ENCODE measurements around a stretch of chr15.

GRCh38 chr15:45648440-45649286 is 13.8 kb downstream of the SQOR start:
- RRBS, result no CpG with 5 or more reads among the region's 6 CpGs

- RRBS, result no CpG with 5 or more reads among the region's 1 CpG
Observed at GRCh38 chr15:45659434-45659837, 24.6 kb downstream of the SQOR start.

DNA sequence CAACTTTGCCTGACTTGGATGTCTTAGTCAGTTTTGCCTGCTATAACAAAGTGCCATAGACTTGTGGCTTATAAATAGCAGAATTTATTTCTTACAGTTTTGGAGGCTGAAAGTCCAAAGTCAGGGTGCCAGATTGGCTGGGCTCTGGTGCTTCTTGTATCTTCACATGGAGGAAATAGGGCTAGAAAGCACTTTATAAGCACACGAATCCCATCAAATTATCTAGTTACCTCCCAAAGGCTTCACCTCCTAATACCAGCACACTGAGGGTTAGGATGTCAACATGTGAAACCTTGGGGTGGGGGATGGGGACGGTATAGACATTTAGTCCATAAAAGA is 116.8 kb downstream of the SQOR start:
- RRBS, result no CpG with 5 or more reads among the region's 2 CpGs

GRCh38 chr15:46440176-46440504 is 805.3 kb downstream of the SQOR start:
- RRBS, result no CpG with 5 or more reads among the region's 2 CpGs

DNA sequence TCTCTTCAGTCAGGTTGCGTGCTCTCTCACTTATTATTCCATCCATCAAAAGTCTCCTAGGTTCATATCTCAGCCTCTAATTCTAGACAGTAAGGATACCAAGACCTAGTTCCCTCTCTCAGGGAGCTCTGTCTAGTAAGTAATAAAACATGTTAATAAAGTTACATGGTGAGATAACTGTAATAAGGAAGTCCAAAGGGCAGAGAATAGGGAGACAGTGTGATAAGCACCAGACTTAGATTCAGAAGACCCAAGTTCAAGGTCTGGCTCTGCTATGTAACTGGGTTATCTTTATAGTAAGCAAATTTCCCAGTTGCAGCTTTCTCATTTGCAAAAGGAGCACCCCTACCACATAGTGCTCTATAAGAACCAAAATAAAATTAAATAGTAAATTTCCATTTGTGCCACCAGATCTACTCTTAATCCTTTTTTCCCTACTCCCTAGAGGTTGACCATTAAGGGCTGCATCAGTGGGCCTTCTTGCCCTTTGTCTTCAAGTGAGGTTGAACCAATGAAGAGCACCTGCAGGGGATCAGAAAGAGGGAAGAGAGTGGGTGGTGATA is 8.7 kb upstream of the SEMA6D start:
- RRBS, result no CpG with 5 or more reads among the region's 1 CpG

DNA sequence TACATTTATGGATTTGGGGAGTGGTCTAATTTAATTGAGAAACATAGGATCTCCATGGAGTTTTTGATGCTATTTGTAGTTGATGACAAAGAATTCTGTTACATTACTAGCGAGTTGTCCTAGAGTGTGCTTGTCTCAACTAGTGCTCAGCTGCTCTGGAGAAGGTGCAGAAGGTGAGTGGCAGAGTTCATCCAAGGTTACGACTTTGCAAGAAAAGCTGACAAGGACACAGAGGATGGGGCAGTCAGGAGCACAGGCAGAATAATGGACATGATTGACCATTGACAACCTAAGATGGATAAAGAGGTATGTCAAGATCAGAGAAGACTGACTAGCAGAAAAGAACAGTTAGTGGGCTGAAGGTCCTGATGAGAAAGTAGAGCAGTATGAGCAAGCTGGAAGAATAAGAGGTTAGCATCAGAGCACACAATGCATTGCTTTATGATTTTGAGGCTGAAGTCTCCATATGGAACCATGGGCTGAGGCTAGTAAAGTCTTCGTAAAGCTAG is 35.9 kb downstream of the SEMA6D start:
- RRBS, result no CpG with 5 or more reads among the region's 3 CpGs

GRCh38 chr15:48043244-48043491 is 77.6 kb upstream of the SLC24A5 start:
- RRBS, result no CpG with 5 or more reads among the region's 2 CpGs

DNA sequence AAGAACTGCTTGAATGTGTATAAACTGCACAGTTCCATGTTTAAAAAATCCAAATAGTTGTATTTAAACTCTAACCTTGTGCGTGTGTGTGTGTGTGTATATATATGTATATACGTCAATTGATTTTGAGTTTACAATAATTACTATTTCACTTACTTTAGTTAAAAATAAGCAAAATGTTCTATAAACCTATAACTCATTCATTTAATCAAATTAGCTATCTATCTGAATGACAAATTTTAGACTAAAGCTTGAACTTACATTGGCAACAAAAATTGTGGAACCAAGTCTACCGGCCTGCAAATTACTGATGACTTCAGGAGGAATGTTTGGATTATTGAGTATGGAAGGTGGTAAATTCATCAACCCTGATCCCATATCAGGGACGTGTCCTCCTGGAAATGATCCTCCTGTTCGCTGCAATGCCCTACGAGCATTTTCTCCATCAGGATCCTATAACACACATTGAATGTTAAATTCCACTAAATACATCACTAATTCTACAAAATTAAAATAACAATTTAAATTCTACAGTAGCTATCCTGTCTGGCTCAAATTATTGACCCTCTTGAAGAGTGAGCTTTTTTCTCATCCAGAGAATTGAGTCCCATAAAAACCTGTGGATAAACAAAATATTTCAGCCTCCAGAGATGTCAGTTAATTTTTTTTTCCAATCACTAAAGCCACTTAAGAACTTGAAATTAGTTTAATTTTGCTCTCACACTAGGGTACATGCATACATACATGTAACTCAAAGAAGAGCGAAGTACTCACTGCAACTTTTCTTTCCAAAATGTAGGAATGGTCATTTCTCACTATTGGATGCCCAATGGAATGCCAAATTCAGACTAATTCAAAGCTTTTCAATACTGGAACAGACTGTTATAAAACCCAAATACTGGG is 18.5 kb downstream of the MYEF2 start:
- RRBS, result no CpG with 5 or more reads among the region's 7 CpGs

GRCh38 chr15:48162619-48163092 is 15.4 kb downstream of the MYEF2 start:
- RRBS, result 100% methylated on average over 2 of the region's 11 CpGs

GRCh38 chr15:48341860-48342721 is 10.9 kb downstream of the DUT start:
- RRBS, result no CpG with 5 or more reads among the region's 2 CpGs

DNA sequence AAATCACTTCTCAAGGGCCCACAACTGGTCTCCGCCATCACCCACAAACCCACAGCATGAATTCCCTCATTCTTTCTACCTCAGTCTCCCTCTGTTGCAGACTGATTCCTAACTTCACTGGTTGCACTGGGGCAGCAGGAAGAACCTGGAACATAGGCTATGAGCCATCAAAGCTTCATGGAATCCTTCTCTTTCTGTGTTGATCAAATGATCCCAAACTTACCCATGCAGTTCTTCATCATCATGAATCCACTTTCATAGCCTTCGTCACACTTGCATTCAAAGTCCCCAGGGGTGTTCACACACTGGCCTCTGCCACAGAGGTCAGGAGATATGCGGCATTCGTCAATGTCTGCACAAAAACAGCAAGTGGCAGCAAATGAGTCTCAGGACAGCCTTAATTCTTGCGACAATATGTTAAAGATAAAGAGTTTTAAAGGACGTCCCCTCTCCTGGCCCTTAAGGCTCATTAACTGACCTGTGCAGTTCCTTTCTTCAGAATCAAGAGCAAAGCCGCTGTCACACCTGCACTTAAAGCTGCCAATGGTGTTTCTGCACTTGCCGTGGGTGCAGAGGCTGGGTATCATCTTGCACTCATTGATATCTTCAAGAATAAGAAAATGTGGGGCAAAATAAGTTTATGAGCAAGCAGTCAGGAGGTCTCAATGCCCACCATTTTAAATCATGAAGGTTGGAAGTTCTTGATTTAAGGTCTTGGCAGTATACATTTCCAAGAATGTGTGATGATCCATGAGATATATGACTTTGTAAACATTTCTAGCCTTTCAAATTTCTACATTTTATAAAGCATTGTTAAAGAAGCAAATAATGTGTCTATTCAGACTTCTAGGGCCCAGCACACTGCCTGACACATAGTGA is 156.9 kb downstream of the DUT start:
- RRBS, result no CpG with 5 or more reads among the region's 8 CpGs

DNA sequence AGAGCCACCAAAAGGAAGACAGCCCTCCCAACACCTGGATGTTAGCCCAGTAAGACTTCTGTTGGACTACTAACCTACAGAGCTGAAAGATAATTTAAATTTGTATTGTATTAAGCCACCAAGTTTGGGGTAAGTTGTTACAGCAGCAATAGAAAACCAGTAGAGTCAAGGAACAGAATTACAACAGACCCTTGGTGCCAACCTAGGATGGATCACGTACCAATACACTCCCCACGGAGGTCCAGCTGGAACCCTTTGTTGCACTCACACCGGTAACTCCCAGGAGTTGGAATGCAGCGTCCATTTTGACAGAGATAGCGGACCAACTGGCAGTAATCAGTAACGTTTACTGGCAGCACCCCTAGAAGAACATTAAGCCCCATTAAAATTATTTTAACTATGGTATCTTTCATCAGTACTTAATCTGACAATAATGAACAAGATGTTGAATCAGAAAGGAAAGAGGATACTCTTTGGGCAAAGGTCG is 130.3 kb downstream of the FBN1 start:
- RRBS, result no CpG with 5 or more reads among the region's 7 CpGs

DNA sequence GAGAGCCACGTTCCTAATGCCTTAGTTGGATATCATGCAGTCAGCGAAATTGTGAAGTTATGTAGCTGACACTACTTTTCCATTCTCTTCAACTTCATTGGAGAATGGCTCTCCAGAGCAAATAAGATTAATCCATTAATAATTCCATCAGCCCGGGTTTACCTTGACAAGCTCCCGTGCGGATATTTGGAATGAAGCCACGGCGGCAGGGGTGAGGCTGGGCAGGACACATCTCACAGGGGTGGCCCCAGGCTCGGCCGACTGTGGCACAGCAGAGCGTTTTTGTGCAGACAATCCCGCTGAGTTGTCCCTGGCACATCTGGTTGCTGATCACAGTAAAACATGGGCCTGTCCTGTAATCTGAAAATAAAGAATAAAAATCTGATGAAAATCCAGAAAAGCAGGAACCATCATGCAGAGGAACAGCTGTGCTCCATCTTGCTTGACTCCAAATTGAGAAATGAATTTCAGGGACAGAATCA is 108.0 kb downstream of the FBN1 start:
- RRBS, result no CpG with 5 or more reads among the region's 11 CpGs

DNA sequence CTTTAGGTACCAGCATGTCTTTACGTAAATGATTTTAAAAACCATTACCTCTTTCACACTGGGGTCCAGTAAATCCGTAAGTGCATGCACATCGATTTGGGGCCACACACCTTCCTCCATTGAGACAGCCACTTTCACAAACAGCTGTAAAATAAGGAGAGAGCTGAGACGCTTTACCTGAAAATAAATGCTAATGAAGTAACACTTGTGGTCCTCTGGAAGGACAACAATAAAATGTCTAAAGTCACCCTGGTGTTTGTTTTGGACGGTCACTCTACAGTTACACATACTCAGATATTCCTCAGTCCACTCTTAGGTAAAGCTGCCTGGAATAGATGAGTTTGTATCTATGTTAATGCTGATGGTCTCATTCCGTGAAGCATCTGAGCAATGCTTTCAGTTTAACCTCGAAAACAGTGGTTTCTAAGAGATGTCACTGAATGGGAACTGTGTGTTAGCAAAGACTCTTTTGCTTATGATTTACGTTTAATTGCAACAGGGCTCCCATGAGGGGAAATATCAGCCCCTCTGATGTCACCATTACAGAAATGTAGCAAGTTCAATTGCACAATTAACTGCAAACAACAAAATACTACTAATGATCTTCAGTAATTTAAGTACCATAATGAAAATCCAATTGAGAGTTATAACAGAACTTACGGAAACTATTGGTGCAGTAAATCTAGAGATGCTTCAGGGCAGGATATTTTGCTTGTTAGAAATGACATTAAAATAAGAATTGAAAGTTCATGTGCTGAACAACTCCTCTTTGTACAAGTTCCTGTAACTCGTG is 49.1 kb downstream of the FBN1 start:
- RRBS, result no CpG with 5 or more reads among the region's 10 CpGs

DNA sequence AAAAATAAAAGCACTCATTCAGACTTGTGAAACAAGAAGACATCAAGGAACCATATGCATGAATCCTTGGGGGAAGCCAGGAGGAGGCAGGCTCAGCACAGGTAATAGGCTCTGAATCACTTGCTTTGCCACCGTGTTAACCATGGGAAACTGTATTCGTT is 42.4 kb downstream of the FBN1 start:
- RRBS, result no CpG with 5 or more reads among the region's 2 CpGs

DNA sequence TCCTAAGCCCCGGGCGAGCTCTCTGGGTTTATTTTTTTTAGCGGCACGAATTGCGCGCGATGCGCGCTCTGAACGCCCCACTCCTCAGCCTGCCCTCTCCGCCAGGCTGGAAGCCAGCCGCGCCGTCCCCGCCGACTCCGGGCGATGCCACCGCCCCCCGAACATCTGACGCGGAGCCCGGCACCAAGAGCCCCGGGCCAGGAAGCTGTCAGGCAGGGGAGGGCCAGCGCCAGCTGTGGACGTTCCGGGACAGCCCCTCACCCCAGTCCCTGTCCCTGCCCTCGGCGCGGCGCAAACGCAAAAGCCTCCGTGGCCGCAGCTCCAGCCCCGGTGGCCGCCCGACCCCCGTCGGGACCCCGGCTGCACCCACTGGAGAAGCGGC is 313 bp downstream of the FBN1 start:
- RRBS, result 1% methylated on average over 23 of the region's 41 CpGs

GRCh38 chr15:48962734-48963335 is 884 bp downstream of the SHC4 start:
- RRBS, result 9% methylated on average over 16 of the region's 42 CpGs

DNA sequence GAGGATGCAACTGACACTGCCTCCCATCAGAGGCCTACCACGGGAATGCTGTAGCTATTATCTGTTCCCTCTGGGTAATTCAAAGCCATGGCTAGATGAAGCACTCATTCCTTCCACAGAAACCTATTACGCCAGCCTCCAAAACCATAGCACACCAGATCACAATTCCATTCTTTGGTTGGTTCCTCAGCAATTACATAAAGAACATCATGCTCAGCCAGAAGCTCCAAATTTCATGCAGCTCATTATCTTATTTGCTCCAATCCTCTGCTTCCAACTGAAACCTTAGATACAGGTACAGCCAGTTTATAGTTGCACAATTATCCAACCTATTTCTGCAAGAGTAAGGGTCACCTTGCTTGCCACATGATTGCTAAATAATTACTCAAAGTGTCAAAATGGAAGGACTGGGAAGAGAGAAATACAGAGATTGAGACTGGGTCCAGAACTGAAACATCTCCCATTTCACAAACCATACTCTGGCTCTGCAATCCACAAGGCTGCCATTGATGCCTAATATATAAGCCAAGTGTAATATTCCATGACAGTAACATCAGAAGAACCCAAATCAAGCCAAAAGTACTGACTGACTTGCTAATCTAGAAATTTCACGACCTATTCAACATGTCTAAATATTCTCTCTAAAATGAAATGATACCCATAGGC is 23.4 kb upstream of the SHC4 start:
- RRBS, result no CpG with 5 or more reads among the region's 3 CpGs

DNA sequence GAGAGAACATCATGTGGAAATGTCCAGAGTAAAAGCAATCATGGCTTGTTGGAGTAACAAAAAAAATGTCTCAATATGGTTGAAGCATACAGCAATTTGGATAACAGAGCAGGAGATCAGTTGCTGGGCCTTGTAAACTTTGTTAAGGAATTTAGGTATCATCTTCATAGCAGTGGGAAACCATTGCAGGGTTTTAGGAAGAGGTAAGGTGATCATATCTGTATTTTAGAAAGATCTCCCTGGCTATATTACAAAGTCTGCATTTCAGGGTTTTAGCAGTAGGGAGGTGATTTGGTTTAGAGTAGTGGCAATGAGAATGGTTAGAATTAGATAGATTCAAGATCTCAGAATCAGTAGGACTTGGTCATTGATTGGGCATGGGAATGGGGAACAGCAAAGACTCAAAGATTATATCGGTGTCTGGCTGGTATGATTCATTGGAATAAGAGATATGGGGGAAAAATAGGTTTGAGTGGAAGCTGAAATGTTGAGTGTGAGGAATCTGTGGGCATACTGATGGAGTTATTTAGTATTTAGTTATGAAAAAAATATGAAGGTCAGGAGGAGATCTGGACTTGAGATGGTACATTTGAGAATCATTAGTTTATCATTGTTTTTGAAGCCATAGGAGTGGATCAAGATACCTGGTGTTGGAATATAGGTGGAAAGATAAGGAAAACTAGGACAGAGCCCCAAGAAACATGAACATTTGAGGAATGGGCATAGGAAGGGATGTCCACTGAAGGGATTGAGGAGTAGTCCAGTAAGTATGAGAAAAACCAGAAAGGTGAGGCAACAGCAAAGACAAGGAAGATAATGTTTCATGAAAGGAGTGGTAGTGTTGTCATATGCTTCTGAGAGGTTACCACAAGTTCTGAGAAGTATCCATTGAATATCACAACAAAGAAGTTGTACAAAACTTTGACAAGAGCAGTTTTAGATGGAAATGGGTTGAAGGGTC is 70.9 kb downstream of the GALK2 start:
- RRBS, result no CpG with 5 or more reads among the region's 1 CpG

DNA sequence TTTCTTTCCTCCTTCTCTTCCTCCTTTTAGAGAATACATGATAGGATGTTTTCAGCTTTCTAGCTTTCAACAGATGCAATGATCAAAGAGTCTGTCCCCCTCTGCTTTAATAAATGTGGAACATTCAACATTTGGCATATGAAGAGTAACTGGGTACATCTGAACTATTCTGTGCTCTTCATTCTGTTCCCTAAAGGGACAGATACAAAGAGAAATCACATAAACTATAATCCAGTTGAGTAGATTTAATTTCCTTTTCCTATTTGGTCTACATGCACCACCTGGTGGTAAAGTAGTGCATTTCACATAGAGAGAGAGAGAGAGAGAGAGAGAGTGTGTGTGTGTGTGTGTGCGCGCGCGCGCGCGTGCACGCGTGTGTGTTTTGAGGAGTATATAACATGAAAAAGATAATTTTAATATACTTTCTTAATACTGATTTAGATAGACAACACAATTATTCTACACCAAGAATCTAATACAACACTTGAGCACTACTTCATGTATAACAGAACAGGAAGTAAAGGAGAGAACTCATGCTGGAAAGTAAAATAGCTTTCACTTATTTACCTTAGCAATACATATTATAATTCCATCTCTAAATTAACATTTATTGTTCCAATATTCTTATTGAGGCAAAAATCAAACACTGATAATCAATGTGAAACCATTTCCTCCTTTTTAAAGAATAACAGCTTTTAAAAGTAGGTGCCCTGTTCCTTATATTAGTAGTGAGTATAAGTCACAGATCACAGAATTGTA is 1.1 kb upstream of the FGF7 start:
- RRBS, result no CpG with 5 or more reads among the region's 9 CpGs